GM12892 (cell line): ENCODE measurements around the genes ABHD12 and HM13.

- RRBS = no CpG with 5 or more reads among the region's 23 CpGs
Observed at GRCh38 chr20:25301512-25302791, 54.1 kb downstream of the PYGB start.

DNA sequence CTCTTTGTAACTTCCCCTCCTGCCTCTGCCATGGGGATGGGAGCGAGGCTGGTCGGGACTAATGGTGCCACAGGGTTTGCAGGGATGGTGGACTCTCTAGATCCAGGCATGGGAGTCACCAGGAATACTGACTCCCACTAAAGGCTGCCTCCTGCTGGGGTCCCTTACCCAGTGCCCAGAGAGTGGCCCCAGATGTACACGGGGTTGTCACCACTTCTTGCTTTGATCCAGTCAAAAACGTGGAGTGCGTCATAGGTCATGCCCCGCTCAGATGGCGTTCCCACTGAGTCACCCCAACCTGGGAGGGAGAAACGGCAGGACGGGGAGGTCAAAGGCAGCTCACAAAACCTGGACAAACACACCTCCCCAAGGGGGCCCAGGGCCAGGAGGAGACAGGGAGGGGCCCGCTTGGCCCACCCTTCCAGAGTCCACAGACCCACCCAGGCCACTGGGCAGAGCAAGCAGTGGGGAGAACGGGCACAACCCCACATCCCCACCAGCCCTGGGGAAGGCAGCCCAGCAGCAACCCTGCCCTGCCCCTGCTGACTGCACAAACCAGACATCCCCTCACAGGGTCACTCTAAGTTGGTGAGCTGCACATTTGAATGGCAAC, 61.5 kb downstream of the PYGB start:
- RRBS = no CpG with 5 or more reads among the region's 11 CpGs

DNA sequence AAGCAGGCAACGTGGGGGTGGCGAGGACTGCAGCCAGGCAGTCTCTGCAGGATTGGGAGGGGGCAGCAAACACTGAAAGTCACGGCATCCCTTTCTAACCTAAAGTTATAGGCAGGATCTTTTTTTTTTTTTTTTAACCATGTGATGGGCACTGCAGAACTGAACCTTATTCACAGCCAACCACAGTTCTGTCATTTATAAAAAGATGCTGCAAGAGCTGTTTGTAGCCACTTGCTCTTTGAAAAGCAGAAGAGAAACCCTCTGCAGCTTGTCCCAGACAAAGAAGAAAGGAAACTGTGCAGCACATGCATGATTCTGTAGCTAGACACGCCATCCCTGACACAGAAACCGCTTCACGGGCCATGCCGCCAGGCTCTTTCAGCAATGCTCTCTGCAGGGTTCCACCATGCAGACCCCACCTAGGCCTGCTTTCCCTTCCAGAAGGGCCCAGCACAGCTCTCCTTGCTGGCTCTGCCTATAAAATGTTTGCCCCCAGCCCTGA, 70.7 kb downstream of the PYGB start:
- RRBS = no CpG with 5 or more reads among the region's 7 CpGs

GRCh38 chr20:25366752-25367312, 23.8 kb downstream of the ABHD12 start:
- RRBS = no CpG with 5 or more reads among the region's 3 CpGs

DNA sequence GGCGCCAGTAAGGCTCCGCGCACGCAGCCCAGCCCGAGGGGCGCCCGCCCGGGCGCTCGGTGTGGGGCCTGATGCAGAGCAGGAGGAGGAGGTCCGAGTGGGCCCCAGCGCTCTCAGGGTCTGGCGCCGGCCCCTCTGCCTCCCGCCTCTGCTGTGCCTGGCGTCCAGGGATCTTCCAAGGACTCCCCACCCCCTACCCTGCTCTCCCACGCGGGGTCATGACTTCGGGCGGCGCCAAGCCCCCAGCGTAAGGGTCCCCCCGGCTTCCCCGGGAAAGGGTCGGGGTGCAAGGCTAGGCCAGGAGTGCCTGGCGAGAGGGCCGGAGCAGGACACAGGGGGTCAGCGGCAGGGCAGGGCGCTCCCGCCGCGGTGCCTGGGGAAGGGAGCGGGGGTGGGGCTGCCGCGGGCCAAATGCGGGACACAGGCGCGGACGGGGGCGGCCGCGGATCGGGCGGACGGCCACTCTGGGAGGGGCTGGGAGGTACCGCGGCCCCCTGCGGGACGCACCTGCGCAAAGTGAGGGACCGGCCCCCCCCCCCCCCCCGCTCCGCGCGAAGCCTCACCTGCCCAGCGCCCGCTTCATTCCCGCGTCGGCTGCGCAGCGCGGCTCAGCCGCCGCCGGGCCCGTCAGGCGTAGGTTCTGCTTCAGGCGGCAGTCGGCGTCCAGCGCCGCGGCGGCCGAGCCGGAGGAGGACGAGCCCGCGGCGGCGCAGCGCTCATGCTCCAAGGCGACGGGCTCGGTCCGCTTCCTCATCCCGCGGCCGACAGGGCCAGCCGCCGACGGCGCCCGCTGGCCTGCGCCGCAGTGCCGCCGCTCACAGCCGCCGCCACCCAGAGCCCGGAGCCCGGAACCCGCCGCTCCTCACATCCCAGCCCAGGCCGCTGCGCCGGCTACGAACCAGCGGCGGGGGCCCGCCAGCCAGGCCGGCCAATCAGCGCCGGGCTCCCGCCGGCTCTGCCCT, at the start of gene ABHD12:
ABHD12 (minus strand) TSS at position 886 of the 962 bp plus-strand sequence.
- RRBS = 2% methylated on average over 41 of the region's 117 CpGs

GRCh38 chr20:25532555-25533597, 52.5 kb downstream of the NINL start:
- RRBS = no CpG with 5 or more reads among the region's 21 CpGs

DNA sequence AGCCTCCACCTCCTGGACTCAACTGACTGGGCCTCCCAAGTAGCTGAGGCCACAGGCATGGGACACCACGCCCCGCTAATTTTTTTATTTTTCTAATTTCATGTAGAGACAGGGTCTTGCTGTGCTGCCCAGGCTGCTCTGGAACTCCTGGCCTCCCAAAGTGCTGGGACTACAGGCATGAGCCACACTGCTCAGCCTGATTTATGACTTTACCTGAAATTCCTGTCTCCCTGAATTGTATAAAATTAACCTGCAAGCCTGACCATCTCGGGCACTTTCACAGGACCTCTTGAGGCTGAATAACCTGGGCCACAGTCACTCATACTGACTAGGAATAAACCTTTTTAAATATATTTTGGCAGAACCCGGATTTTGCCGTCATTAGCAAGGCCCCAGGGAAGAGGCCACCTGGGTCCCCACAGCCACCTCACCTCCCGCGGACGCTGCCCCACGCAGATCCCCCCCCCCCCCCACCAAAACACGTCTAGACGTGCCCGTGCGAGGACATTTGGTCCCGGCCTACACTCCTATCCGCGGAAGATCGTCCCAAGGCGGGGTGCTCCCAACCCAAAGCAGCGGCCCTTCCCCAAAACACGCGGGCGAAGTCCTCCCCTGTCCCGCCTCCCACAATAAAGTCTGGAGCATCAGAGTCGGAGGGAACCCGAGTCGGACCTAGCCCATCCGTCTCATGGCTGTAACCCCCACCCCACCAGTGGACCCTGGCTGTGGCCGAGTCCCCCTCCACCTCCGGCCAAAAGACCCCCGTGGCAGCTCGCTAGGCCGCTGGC, 829 bp downstream of the ZNF337 start:
- RRBS = no CpG with 5 or more reads among the region's 32 CpGs

DNA sequence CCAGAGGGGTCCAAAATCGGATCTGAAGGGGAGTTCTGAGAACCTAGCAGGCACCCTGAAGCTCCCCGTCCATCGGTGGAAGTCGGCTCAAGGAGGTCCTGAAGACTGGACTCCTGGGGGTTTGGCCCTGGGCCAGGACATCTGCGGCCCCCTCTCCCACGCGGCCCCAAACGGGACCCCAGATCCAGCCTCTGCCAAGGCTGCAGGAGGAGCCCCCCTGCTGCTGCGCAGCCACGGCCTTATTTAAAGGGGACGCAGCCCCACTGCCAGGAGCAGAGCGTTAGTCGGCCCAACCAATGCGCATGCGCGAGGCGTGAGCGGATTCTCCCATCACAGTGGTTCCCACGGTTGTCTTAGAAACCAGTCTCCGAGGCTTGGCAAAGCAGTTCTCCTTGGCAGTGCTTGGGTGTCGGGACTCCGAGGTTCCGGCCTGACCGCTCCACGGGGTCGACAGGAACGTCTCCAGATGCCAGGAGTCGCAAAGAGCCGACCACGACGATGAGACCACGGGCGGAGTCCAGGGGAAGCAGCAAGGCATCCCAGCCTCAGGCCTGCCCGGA, 288.3 kb upstream of the ZNF337 start:
- RRBS = no CpG with 5 or more reads among the region's 34 CpGs

DNA sequence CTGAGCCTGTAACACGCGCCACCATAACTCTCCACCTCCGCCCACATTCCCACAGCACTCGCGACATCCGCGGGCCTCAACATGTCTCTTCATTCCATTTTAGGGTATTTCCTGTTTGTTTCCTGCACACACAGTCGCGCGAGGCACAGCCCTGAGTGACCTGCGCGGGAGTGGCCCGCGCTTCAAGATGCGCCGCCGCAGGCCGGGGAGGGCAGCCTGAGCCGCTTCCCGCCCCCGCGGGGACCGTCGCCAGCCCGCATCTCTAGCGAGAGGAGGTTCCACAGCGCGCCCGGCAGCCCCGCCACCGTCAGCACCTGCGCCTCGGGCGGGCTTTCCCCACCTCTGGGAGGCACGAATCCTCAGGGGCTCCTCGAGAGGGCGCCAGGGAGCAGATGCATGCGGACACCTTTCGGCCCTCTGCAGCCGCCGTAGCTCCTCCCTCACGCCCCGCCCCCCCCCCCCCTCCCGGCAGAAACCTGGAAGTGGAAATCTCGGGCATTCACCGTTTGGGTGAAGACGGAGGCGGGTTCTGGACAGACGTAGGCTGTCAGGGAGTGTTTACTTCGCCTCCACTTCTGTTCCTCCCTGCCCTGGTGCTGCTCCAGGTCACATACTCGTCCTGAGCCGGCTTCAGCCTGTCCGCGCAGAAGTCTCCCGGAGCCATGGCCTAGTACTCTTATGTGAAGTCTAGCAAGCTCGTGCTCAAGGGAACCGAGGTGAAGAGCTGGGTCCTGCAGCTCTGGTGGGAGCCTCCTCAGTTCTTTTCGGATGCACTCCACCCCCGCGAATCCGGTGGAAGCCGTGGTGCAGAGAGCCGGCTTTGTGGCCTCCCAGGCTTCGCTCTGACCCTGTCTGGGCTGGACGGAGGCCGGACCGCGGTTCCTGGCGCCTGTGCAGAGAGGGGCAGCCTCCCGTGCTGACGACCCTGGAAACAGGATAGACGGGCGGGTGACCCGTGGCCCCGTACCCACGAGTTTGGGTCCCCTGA, 880.5 kb upstream of the DEFB115 start:
- RRBS = no CpG with 5 or more reads among the region's 76 CpGs

DNA sequence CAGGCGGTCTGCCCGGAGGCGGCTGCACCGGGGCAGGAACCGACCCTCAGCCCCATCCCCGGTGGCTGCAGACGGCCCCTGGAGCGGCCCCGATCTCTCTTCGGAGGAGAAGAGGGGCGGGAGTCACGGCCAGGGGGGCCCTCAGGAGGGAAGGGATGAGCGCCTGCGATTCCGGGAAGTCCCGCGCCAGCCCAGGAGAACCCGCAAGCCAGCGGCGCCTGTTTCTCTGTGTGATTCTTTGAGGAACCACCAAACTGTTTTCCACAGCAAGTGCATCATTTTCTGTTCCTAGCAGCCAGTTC, 671.2 kb upstream of the DEFB115 start:
- RRBS = no CpG with 5 or more reads among the region's 20 CpGs

DNA sequence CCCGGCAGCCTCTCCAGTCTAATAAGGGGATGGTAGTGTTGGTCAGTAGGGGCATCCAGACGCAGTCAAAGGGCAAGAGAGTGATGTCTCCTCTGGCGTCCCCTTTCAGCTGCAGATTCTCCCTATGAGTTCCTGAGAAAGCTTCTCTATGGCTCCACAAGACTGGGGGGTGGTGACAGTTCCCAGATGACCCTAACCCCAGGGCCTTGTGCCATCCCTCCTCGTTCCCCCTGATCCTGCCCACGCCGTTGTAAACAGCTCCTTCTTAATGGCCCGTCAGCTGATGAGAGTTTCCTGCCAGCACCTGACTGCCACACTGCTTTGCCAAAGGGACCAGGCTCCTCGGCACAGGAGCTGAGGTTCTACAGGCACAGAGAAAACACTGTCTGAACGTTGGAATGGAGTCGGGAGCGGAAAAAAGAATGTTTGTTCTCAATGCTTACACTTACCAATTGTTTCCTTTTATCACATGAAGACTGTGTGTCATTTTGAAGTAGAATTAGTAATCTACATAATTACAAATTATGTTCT, 645.9 kb upstream of the DEFB115 start:
- RRBS = no CpG with 5 or more reads among the region's 11 CpGs

GRCh38 chr20:31514176-31515406, at the start of gene HM13:
Gene HM13 (plus strand): TSS chr20:31514442.
- RRBS = 1% methylated on average over 22 of the region's 88 CpGs

DNA sequence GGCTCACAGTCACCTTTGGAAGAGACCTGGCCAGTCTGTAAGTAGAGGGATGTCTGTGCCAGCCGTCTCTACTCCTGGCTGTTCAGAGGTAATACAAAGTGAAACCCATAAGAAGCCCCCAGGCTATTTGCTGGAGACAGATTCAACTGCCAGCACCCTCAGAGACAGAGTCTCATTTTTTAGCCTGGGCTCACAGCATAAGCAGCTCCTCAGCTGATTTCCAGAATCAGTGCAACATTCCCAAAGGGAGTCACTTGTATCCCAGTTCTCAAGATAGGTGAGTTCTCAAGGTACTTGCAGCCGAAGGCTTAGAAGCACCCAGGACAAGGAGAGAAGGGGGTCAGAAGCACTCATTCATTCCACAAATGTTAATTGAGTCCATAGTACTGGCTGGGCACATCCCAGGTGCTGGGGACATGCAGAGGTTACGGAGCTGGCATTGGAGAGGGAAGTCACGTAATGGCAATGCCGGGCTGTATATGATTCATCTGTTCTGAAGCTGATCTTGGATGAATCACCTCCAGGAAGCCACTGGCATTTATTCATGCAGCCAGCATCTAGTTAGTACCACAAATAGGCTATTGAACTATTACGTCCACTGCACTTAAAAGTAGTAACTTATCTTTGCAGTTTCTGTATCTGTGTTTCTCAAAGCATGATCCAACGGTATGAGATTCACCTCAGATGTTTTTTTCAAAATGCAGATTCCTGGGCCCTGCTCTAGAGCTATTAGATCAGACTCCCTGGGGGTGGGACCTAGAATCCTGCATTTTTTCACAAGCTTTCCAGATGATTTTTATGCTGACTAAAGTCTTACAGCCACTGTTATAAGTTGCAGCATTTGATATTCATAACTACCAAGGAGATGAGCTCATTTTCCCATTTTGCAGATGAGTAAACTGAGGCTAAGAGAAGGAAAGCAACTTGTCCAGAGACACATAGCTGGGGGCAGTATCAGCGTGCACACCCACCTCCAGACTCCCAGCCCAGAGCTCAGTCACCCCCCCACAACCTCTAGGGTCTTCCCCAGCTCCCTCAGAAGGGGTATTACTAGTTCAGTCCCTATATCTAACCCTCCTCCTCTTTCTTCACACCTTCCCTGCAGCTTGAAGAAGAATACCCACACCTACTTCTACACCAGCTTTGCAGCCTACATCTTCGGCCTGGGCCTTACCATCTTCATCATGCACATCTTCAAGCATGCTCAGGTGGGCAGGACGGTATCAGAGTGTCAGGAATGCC, 13.8 kb downstream of the MCTS2 start:
- RRBS = no CpG with 5 or more reads among the region's 10 CpGs

DNA sequence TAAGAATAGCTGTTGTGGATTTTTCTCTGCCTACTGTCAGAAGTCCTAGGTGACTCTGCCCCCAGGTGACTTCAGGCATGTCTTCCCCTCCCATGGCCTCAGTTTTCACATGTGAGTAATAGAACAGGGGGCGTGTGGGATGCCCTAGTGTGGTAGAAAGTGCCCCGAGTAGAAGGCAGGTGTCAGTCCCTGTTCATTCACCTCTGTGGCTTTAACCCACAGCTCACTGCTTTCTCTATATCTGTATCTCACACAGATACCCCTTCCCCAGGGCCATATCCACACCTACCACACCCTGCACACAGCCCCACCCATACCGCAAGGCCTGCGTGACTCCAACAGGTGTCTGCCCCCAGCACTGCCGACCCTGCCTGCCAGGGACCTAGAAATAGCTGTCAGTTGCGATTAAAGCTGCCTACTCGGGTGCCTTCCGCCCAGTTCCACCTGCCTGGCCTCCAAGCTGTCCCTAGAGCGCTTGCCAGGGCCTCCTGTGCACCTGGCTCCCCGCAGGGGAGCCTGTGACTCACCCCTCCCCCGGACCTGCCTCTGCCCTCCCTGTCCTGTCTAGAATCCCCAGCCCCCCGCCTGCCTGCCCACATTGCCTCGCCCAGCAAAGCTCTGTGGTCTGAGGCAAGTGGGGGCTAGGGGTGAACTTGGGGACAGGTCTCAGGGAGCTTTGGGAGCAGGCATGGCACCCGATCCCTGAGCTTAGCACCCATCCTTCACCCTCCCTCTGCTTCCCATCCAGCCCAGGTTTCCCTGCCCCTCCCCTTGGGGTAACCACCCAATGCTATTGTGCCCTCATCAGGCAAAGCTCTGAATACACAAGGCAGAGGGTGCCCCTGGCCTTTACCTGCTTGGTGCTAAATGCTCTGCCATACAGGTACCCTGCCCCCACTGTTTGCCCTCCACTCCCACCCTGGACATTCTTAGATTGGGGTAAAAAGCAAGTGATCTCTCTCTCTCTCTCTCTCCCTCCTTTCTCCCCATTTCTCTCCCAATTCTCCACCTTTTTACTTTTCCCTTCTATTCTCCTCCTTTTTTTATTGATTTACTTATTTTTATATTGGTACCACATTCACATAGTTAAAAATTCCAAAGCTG, 19.7 kb downstream of the MCTS2 start:
- RRBS = no CpG with 5 or more reads among the region's 14 CpGs

DNA sequence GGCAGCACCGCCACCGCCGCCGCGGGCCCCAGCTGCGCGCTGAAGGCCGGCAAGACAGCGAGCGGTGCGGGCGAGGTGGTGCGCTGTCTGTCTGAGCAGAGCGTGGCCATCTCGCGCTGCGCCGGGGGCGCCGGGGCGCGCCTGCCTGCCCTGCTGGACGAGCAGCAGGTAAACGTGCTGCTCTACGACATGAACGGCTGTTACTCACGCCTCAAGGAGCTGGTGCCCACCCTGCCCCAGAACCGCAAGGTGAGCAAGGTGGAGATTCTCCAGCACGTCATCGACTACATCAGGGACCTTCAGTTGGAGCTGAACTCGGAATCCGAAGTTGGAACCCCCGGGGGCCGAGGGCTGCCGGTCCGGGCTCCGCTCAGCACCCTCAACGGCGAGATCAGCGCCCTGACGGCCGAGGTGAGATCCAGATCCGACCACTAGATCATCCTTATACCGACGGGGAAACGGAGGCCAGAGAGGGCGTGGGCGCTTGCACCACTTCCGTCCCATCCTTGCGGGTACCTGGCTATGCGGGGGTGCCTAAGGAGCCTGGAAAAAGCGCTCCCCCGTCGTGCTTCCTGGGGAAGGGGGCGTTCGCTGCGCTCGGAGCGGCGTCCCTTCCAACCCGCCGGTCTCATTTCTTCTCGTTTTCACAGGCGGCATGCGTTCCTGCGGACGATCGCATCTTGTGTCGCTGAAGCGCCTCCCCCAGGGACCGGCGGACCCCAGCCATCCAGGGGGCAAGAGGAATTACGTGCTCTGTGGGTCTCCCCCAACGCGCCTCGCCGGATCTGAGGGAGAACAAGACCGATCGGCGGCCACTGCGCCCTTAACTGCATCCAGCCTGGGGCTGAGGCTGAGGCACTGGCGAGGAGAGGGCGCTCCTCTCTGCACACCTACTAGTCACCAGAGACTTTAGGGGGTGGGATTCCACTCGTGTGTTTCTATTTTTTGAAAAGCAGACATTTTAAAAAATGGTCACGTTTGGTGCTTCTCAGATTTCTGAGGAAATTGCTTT, 620 bp downstream of the ID1 start:
- RRBS = under 1% methylated on average over 23 of the region's 85 CpGs

DNA sequence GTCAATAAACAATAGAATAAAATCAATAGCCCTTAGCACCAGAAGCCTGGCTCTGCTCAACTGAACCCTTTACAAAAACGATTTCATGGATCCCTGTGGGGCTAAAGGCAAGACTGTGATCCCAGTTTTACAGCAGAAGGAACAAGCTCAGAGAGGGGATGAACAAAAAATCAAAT, 2.7 kb downstream of the ID1 start:
- RRBS = no CpG with 5 or more reads among the region's 1 CpG

- RRBS = no CpG with 5 or more reads among the region's 11 CpGs
Observed at GRCh38 chr20:31633331-31633728, 4.4 kb upstream of the COX4I2 start.

DNA sequence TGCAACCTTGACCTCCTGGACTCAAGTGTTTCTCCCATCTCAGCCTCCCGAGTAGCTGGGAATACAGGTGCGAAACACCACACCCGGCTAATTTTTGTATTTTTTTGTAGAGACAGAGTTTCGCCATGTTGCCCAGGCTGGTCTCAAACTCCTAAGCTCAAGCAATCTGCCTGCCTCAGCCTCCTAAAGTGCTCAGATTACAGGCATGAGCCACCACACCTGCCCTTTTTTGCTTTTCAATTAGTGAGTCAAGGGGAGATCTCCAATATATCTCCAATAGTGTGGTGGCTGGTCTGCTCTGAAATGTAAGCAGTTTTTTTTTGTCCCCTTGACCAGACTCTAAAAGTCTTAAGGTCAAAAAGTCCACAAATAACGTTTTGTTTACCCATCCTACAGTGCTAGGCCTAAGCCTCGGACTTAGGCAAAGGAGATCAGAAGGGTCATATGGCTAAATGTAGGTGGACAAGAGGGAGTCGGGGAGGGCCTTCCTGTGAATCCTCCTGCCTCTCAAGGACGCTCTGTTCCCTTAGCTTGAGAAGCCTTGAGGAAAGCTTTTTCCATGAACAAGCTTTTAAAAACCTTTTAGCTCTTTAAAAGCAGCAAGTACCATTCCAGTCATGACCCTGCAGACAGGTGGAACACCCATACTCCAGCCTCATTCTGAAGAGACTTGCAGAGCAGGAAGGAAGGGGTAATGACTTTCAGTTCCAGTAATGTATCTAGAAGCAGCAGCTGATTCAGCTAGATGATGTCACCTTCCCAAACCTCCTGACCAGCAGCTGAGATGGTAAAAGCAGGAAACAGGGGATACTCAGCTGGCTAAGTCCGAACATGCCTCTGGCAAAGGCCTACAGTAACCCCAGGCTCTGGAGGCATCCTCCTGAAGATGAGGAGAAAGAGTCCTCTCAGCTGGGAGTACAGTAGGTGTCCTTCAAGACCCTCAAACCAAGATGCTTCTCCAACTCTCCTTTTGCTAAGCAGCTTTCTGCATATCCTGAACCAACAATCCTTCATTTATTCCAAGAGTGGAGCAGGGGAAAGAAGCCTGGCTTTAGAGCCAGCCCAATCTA, 23.7 kb downstream of the BCL2L1 start:
- RRBS = no CpG with 5 or more reads among the region's 9 CpGs

DNA sequence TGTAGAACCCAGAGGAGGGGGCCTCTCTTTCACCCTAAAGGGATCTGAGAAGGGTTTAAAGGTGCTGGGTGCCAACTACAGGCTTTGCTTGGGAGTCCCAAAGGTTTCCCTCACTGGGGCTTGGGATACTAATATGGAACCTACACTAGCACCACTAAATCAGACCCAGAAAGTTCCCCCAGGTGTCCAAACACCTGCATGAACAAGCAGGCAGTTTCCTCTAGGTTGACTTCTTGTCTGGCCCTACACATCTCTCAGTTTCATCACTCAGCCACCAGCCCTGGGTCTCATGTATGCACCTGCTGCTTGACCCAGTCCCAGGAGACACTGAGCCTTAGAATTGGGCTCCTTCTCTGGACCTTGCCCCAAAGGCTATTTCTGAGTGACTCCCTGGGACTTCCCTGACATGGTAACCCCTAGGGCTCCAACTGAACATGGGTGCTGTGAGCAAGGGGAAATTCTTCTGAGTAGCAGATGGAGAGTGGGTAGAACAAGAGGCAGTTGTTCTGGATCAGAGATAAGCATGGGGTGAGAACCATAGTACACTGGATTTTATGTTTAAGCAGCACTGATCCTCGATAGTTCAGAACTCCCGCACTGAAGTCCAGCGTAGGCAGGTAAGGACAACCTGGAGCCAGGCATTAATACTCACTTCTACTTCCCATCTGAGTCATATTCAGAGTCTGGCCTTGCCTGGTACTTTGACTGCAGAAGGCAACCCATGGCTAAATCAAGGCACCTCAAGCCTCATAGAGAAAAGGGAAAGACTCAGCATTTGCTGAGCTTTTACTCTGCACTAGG, 16.8 kb downstream of the BCL2L1 start:
- RRBS = no CpG with 5 or more reads among the region's 3 CpGs

- RRBS = no CpG with 5 or more reads among the region's 9 CpGs
Observed at GRCh38 chr20:31713047-31713916, 9.4 kb downstream of the BCL2L1 start.